M059J (cell line): Measurements from ENCODE around the genes ODF3 and BET1L.

DNA sequence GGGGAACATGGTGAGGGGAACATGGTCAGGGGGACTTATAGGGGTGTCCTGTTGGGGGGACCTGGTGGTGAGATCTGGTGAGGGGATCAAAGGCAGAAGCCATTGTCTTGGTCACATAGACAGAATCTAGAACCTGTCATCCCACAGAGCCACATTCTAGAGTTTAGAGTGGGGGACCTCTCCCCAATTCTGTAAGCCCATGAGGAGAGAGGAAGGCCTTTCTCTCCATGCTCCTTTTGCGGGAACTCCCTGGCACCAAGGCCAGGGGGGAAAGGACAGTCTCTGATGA lies at the start of gene ODF3:
Gene ODF3 (plus strand): TSS at position 177 of the 289 bp plus-strand sequence.
- RAMPAGE, long total RNA: no peak

DNA sequence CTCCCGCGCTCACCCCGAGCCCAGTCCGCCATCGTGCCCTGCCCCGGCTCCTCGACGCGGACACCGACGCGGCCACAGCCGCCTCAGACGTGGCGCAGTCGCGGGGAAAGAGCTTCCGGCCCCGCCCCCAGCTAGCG lies at the start of gene BET1L:
Gene BET1L (minus strand): TSS at position 110 of the 137 bp plus-strand sequence.
- RAMPAGE, long total RNA: no peak

- RAMPAGE, long total RNA: no peak
Observed at GRCh38 chr11:248975-249700, 12.4 kb downstream of the PSMD13 start.

DNA sequence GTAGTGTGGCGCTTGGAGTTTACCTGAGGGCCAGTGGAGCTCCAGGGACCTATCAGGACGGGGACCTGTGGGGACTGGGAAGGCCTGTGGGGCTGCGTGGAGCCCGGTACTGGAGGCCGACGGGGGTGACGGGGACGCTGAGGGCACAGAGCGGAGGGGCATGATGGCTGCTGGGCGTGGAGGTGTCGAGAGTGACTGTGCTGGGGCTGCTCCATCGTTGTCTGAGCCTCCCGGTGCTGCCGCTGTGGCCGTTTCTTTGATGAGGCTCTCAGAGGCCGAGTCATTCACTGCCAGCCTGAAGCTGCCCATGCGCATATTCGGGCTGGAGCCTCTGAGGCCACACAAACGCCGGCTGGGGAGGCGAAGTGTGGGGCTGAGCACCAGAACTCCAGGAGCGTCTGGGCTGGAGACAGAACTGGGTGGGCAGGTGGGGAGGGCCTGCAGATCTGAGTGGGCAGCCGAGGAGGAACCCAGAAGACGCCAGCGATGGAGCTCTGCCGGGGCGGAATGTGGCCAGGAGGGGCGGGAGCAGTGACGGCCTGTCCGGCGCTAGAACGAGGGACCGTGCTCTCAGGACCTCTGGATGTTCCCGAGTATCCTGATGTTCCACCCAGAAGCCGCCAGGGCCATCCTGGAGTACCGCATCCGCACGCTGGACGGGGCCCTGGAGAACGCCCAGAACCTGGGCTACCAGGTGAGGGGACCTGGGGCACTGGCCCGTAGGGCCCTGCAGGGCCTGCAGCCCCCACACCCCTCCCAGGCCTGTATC lies 2.7 kb downstream of the PGGHG start:
- RAMPAGE, long total RNA: no peak

DNA sequence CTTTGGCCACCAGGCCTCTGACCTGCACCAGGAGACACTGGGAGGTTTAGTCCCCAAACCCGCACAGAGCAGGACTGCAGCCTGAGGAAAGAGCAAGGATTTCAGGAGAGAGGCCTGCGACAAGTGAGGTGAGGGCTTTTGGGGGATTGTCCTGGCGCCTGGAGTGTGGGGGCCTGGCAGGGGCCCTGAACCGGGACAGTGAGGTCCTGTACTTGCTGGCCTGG lies 364 bp upstream of the IFITM1 start:
- RAMPAGE, long total RNA: no peak

DNA sequence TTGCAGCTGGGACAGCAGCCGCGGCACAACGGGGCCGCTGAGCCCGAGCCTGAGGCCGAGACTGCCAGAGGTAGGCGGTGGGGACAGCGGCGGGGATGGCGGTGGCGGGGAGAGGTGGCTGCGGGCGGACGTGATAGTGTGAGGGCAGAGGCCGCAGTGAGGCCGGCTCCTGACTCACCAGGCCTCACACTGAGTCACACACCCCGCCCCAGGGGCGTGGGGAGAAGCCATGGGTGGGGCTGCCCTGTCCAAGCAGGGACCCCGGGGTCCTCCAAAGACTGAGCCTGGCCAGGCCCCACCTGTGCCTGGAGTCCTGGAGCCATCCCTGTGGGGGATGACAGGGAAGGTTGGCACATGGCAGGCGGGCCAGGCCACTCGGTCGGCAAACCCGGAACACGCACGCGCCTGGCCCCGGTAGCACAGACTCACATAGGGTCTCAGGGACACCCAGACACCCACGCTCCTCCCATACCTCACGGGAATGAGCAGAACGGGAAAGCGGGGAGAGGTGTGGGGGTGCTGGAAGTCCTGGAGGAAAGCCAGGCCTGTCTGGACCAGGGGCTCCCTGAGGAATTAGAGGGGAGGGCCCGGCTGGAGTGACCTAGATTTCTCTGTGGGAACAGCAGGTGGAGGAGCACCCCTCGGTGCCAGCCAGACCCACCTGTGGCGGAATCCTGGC lies 585 bp downstream of the PKP3 start:
- RAMPAGE, long total RNA: no peak

- RAMPAGE, long total RNA: no peak
Observed at GRCh38 chr11:447825-448945, 1.9 kb upstream of the PTDSS2 start.

GRCh38 chr11:502059-502566 lies 4.9 kb downstream of the RNH1 start:
- RAMPAGE, long total RNA: no peak

GRCh38 chr11:503964-505273 lies 2.6 kb downstream of the RNH1 start:
- RAMPAGE, long total RNA: no peak

GRCh38 chr11:514597-515011 lies 7.6 kb upstream of the RNH1 start:
- RAMPAGE, long total RNA: no peak

DNA sequence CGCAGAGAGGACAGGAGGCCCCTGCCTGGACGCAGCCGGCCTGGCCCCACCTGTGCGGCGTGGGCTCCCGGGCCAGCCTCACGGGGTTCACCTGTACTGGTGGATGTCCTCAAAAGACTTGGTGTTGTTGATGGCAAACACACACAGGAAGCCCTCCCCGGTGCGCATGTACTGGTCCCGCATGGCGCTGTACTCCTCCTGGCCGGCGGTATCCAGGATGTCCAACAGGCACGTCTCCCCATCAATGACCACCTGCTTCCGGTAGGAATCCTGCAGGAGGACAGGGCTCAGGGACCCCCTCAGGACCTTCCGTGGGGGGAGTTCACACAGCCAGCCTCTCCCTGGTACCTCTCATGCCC lies 1.7 kb downstream of the HRAS start:
- RAMPAGE, long total RNA: no peak

GRCh38 chr11:561341-562064 lies 733 bp downstream of the RASSF7 start:
- RAMPAGE, long total RNA: no peak

- RAMPAGE, long total RNA: no peak
Observed at GRCh38 chr11:564229-564747, 3.5 kb downstream of the RASSF7 start.

DNA sequence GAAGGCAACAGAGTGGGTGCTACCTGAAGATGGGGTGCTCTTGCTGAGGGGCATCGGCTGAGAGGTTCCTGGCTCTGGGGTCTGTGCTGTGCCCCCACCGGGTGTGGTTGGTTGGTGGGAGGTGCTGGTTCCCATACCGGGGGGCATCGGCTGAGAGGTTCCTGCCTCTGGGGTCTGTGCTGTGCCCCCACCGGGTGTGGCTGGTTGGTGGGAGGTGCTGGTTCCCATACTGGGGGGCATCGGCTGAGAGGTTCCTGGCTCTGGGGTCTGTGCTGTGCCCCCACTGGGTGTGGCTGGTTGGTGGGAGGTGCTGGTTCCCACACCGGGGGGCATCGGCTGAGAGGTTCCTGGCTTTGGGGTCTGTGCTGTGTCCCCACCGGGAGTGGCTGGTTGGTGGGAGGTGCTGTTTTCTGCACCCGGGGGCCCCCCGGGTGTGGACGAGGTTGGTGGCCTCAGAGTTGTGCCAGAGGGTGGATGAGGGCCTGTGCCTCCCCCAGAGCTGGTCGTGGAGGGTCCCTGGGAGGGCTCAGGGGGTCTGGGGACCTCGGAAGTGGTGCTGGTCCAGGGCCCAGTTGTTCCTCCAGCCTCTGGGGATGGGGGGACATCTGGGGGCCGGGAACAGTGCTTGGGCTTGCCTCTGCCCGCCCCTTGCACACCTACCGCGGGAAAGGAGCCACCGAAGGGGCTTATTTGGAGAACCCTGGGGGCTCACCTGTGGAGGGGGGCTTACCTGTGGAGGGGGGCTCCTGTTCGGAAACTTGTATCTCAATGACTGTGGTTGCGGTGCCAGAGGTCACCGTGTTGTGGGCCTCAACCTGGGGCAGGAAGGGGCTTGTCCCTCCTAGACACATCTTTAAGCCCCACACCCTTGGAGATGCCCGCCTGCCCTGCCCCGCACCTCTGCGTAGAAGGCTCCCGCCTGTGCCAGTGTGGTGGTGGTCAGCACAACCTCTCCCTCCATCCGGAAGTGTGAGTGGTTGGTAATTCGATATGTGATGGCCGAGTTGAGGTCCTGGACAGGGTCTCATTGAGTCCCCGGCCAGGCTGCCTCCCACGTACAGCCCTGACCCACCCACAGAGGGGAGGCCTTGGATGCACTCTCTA lies 3.2 kb upstream of the IRF7 start:
- RAMPAGE, long total RNA: no peak

GRCh38 chr11:712693-713196 lies 6.7 kb downstream of the EPS8L2 start:
- RAMPAGE, long total RNA: no peak

- RAMPAGE, long total RNA: no peak
Observed at GRCh38 chr11:726891-727462, 20.3 kb upstream of the TALDO1 start.

DNA sequence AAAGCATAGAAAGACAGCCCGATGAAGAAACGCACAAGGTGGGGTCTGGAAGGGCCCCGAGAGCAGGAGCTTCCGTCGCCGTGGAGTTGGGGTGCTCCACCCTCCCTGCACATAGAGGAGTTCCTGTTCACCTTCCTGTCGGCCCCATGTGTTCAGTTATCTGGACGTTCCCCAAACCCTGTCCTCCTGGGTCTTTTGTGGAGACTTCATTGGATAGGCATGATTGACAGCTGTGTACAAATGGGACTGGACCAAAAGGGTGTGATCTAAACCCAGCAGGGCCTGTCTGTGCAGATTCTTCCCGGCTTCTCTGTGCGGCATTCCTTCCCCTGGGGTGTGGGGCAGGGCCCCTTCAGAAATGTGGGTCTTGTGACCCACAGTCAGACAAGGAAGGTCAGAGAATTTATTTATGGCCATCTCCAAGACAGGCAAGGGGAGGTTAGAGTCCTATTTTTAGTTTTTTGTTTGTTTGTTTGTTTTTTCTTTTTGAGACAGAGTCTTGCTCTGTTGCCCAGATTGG lies 9.3 kb upstream of the TALDO1 start:
- RAMPAGE, long total RNA: no peak

- RAMPAGE, long total RNA: no peak
Observed at GRCh38 chr11:762216-762946, 14.9 kb downstream of the GATD1 start.

DNA sequence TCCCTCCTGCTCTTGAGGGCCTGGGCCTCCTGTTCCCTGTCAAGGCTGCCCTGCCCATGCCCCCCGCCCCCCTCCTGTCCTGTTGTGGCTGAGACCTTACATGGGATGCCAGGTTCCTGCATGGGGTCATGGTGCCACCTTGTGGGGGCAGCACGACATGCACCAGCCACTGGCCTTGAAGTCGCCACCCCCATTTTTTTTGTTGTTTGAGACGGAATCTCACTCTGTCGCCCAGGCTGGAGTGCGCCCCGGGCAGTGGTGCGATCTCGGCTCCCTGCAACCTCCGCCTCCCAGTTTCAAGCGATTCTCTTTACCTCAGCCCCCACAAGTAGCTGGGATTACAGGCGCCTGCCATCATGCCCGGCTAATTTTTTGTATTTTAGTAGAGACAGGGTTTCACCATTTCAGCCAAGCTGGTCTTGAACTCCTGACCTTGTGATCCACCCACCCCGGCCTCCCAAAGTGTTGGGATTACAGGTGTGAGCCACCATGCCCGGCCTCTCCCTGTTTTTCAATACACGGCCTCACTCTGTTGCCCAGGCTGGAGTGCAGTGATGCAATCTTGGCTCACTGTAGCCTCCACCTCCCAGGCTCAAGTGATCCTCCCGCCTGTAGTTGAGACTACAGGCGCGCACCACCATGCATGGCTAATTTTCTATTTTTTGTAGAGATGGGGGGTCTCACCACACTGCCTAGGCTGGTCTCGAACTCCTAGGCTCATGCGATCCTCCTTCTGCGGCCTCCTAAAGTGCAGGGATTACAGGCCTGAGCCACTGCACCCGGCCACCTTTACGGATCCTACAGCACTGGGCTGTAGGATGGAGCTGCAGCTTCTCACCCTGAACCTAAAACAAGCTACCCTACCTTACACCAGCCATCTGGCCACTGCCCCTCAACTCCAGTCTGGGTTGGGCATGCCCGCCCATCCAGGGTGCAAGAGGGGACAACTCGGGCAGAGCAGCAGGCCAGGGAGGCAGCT lies 11.7 kb downstream of the GATD1 start:
- RAMPAGE, long total RNA: no peak

DNA sequence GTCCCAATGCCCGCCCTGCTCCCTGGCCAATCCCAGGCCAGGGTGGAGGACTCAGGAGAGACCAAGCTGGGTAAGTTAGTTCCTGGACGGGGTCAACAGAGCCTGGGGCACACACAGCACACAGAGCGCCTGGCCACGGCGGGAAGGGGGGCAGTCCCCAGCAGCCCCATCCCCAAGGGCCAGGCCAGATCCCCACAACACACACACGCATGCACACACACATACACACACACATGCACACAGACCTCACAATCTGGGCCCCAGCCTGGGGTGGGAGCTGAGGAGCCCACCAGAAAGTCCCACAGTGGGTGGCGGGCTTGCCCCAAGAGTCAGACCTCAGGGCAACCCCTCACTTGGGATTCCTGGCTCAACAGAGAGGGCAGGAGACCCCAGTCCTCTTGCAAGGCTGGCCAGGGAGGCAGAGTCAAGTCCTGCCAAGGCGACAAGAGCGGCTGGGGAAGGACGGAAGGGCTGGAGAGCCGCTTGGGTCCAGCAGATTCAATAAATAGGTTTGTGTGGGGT lies 1.2 kb upstream of the CEND1 start:
- RAMPAGE, long total RNA: no peak